ENCODE results near the genes F2RL1, S100Z and PDE8B.

DNA sequence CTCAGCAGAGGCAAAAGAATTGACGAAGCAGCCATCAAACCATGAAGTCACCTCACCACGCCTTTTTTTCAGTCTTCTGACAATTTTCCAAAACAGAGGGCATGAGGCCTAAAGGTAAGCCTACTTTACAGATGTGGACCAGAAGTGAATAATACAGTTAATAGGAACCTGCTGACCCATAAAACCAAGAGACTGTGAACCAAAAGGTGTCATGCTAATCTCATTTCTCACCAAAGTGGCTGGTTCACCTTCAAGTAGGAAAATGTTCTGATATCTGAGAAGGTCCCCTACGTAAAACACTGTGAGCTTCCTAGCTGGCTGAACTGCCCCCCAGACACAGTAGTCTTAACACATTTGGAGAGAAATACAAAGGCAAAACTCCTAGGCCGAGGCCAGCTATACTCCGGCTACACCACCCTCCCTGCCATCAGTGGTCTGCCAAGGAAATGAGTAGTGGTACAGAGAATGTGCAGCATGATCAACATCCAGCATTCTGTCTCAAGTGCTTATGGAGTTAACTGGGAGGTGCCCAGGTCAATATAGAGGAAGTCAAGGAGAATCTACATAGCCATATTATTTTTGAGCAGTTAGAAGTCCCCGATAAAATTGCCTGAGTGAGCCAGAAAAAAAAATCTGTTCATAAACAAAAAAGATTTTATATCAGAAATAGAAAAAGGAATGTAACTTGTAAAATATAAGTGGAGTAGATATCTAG is 19.4 kb upstream of the F2RL2 start:
- PRO-cap, 2 experiments = no peak in any of the 2 experiments

DNA sequence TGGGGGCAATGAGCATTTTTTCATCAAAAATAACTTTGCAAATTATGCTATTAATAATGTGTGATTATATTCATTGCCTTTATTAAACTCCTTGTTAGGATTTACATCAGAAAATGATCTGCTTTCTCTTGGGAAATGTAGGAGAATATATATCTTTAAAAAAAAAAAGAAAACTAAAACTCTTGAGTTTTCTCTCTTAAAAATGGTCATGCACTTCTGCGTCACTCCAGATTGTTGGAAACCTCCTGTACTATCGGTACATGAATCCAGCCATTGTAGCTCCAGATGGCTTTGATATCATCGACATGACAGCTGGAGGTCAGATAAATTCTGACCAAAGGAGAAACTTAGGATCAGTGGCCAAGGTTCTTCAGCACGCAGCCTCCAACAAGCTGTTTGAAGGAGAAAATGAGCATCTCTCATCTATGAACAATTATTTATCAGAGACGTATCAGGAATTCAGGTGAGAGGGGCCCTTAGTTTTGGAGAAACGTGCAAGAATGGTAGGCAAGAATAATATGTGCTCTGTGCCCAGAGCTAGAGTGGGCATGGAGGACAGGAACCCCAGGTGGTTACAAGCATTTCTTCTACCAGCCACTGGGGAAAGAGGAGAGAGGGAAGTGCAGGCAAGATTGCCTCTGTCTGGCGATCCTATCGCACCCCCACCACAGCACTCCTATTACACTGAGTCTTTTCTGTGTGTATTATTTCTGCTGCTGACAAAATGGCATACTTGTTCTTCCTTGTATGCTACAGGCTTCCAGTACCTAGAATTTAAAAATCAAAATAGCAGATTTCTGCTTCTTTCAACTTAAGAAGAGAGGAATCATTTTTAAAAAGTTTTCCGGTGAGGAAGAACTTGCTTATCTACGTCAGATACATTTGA is 41.4 kb upstream of the F2R start:
- PRO-cap, 2 experiments = no peak in any of the 2 experiments

DNA sequence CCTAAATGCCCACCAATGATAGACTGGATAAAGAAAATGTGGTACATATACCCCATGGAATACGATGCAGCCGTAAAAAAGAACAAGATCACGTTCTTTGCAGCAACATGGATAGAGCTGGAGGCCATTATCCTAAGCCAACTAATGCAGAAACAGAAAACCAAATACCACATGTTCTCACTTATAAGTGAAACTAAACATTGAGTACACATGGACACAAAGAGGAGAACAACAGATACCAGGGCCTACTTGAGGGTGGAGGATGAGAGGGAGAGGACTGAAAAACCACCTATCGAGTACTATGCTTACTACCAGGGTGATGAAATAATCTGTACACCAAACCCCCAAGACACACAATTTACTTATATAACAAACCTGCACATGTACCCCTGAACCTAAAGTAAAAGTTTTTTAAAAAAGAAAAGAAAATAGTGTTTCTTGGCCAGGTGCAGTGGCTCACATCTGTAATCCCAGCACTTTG is 25.6 kb downstream of the F2R start:
- PRO-cap, 2 experiments = no peak in any of the 2 experiments

DNA sequence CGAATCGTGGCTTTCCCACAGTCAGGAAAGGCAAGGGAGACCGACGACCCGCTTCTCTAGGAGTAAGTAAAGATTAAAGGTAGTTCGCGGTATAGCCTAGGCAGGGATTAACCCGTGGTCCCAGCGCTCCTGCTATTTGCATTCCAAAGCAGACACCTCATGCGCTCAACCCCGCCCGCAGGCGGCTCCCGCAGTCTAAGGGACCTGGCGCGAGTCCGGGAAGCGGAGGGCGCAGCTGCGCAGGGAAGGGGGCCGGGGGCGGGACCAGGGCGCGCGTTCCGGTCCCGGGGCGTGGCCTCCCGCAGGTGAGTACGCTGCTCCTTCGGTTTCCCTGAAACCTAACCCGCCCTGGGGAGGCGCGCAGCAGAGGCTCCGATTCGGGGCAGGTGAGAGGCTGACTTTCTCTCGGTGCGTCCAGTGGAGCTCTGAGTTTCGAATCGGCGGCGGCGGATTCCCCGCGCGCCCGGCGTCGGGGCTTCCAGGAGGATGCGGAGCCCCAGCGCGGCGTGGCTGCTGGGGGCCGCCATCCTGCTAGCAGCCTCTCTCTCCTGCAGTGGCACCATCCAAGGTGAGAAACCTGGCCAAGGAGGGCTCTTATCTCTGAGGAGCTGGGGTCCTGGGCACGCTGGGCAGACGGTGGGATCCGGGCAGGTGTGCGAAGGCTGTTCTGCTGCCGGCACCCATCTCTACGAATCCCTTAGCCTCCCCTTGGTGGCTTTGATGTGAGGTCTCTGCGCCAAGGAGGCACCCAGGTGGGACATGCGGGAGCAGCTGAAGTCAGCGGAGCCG is at the start of gene F2RL1:
F2RL1 (plus strand) TSS at position 334 of the 789 bp plus-strand sequence.
- PRO-cap, 2 experiments = peak in 2 of 2 experiments; most common plus-strand start position 375 of the sequence (in 1); most common minus-strand start position 197 of the sequence (in 1)

DNA sequence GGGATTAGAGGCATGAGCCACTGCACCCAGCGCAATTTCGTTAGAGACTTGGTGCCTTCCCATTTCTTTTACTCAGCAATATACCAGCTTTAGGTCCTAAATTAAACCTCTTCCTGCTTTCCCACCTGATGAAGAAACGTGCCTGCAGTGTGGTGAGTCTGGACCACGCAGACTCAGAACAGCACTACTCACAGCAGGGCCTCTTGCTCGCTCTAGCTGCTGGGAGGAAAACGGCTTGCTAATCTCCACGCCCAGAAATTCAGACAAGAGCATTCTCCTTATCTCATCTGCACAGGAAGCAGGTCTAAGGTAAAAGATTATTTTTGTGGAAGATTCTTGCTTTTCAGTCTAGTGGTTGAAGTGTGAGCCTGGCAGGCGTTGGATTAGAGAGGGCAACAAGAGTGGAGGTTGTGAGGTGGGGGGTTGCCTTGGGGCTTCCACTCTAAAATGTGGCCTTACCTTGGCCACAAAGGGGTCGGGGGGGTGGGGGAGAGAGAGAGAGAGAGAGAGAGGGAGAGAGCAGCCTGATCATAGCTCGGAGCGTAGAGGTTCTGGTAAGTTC is at the start of gene S100Z:
S100Z (plus strand) TSS at position 168 of the 562 bp plus-strand sequence.
- PRO-cap, 2 experiments = no peak in any of the 2 experiments

- PRO-cap, 2 experiments = no peak in any of the 2 experiments
These were observed 27.5 kb downstream of the ZBED3 start for GRCh38 chr5:77059590-77060006.

DNA sequence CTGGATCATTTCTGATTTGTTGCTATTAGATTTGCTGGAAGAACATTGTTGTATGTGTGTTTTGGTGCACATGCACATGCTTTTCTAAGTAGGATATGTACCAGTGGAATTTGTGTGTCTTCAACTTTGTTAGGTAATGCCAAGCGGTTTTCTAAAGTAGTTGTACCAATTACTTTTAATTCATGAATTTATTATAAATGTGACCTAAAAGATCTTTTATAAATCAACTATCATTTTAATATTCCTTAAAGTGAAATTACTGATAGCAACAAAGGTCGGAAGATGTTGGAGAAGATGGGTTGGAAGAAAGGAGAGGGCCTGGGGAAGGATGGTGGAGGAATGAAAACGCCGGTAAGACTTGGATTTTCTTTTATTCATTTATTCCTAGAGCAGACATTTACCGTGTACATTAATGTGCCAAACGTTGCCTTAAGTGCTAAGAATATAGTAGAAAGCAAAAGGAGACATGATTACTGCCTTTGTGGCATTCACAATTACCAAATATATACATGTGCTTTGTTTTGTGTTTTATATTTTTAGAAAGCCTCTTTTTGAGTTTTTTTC is 25.6 kb downstream of the ZBED3 start:
- PRO-cap, 2 experiments = no peak in any of the 2 experiments

DNA sequence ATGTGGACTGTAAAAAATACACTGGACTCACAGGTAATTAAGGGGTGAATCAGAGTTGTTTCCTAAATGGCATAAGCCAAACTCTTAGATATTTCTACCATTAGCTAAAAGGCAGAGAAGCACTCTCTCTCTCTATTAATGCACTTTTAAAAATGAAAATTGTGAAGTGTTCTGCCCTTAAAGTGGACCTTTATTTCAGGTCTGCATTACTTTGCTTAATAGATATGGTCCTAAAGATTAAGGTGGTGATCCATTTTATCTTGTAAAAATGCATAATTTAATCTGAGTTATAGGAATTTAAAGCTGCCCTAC is 1.2 kb downstream of the ZBED3 start:
- PRO-cap, 2 experiments = no peak in any of the 2 experiments

- PRO-cap, 2 experiments = no peak in any of the 2 experiments
These were observed at the start of gene PDE8B for GRCh38 chr5:77209949-77211157. Gene PDE8B (plus strand): TSS chr5:77210680.

GRCh38 chr5:77359000-77359199 is 133.2 kb downstream of the WDR41 start:
- PRO-cap, 2 experiments = no peak in any of the 2 experiments

DNA sequence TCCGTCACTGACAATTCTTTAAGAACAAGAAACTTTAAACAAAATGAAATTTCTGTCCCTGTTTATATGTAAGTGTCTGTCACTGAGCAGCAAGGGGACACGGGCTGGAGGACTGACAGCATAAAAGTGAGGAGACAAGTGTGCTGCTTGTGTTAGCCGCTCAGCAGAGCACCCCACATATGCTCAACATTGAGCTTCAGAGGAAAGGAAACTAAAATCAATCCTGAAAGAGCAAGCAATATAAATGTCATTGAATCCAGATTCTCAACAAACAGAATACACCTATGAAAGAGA is 115.2 kb downstream of the WDR41 start:
- PRO-cap, 2 experiments = no peak in any of the 2 experiments

DNA sequence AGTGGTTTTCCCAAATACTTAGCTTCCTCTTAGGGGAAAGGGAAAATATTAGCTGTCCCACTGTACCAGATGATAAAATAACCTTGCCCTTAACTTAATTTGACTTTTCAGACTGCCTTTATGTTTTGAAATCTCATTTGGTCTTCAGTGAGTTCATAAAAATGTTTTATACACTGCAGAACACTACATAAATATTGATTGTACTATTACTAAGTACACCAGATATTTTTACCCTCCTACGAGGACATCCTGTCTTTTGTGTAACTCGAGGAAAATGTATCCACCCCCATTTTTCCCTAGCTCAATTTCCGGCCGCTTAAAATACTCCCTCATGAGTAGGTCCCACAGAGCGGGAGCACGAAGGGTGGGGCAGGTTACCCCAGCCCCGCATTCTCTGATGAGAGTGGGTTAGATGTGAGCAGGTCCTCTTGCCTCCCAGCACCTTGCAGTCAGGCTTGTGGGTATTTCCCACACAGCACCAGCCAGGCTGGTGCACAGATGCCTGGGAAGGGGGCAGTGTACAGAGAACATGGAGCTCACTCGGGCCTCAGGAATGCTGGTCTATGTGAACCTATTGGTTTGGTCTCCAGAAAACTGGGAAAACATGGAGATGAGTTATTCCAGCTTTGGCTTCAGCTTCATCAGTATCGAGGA is 73.5 kb downstream of the WDR41 start:
- PRO-cap, 2 experiments = no peak in any of the 2 experiments

- PRO-cap, 2 experiments = peak in 1 of 2 experiments; most common plus-strand start chr5:77629326 (in 1)
These were observed 9.4 kb downstream of the OTP start for GRCh38 chr5:77629033-77629572.

DNA sequence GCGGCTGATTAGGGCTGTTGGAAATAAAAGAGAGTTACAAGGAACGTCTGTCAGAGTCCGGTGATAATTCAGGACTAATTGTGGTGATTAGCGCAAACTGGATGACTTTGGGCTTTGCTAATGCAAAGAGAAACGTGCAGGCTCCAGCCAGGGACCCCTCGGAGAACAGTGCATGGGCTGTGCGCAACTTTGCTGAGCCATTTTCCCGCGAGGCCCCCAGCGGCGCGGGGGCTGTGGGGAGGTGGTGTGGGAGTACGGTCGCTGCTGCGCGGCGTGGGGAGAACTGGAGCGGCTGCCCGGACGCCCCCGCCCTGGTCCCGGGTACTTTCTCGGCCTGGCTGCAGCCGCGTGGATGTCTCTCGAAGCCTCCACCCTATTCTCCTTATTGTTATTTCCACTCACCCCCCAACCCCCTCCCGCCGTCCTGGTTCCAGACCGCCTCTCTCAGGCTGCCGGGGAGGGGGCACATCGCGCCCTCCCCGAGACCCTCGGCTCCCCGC is 68.4 kb upstream of the TBCA start:
- PRO-cap, 2 experiments = no peak in any of the 2 experiments

DNA sequence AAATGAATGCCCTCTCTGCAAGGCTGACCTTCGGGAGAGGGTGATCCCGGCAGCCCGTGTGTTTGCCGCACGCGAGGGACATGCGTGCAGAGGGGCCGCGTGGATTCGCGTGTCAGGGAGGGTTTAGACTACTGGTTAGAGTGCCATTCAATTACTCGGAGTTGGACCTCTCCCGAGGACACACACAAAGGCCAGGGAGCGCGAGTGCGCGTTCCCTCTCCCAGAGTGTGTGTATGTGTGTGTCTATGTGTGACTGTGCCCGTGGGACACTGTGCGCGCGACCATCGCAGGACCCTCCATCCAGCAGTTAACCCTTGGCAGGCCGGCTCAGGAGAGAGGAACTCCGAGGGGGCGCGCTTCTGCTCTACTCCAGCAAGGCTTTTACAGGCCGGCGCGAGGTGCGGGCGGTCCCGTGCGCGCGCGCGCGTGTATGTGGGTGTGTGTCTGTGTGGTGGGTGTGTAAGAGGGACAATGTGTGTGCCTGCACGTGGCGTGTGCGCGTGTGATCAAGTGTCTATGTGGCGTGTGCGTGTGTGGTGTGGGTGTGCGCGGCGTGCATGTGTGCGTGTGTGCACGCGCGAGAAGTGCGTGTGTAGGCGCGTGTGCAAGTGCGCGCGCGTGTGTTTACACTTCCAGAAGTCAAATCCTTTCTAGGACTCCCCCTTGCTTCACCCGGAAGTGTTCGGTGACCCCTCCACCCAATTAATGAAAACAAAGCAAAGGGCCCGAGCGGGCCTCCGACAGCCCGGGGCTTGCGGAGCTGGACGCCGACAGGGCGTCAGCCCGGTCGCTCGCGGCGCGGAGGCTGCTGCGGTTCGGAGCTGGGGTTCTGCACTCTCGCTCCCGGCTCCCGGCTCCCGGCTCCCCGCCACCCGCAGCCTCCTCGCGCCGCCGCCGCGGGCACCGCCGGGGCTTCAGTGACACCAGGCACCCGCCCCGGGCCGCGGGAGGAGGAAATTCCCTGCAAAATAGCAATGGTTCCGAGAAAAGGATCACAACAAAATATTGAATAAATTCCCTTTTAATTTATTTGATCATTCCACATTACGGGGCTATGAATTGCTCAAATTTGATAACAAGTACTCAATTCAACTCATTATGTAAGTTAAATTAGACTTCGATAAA is 75.4 kb upstream of the TBCA start:
- PRO-cap, 2 experiments = no peak in any of the 2 experiments

- PRO-cap, 2 experiments = no peak in any of the 2 experiments
These were observed 8.2 kb downstream of the AP3B1 start for GRCh38 chr5:78286178-78286771.

GRCh38 chr5:78387664-78388244 is 27.3 kb downstream of the SCAMP1 start:
- PRO-cap, 2 experiments = no peak in any of the 2 experiments

DNA sequence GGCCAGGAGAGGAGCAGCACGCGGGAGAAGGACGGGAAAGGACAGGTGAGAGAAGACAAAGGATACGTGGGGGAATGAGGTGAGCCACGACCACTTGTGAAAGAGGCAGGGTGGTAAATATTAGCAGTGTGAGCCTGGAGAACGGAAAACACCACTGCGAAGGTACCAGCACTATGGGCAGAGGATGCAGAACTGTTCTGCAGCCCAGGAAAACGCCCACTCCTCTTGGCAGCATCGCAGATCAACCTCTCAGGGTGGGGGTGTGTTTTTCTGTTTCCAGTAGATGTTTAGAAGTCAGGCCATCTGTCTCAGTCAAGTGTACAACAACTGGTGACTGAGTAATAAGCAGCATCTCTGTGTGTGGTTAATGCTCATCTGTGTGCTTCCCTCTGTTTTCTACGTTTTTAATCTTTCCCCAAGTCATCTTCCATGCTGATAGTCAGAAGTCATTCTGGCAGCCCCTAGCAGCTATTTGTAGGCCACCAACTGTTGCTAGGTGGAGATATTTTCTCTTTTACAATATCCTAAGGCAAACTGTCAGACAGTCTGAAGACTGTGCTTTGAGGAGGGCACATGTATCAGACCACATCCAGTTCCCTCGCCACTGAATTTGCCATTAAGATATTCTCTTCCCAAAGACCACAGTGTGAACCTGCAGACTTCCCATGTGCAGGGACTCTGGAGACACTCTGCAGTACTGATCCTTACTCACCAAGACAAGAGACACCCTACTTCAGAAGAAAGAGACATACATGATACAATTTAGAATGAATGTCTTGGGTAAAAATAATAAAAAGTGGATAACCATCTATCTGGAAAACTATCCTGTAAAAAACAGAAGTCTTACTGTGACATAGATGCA is 137.8 kb downstream of the SCAMP1 start:
- PRO-cap, 2 experiments = no peak in any of the 2 experiments

DNA sequence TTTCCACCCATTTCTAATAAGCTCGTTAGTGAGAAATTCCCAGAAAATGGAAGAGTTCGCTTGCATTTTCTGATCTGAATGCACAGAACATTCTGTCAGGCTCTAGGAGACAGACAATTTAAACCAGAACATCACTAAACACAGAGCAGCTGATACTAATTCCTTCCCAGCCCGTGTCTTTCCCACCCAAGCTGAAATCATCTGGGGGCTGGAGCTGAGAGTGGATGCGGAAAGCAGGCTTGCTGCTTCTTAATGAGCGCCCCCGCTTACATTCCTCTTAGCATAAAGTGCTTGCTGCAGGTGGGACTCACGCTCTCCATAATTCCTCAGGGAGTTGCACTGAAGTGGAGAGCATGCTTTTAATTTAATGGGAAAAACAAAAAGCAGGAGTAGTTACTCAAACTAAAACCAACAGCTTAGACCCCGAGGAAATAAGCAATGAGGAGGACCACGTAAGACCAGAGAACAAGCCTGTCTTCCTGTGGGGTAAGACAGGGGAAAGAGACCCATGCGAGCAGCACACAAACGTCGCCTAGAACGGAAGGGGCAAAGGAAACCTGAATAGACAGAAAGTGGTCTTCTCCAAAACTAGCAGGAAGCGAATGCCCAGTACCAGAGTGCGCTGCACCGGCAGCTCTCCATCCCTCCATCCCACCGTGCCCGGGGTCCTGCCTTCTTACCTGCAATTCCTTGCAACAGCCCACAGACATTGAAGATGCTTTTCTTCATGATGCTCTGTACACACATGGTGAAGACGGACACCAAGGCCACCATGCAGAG is 139.3 kb downstream of the LHFPL2 start:
- PRO-cap, 2 experiments = no peak in any of the 2 experiments

DNA sequence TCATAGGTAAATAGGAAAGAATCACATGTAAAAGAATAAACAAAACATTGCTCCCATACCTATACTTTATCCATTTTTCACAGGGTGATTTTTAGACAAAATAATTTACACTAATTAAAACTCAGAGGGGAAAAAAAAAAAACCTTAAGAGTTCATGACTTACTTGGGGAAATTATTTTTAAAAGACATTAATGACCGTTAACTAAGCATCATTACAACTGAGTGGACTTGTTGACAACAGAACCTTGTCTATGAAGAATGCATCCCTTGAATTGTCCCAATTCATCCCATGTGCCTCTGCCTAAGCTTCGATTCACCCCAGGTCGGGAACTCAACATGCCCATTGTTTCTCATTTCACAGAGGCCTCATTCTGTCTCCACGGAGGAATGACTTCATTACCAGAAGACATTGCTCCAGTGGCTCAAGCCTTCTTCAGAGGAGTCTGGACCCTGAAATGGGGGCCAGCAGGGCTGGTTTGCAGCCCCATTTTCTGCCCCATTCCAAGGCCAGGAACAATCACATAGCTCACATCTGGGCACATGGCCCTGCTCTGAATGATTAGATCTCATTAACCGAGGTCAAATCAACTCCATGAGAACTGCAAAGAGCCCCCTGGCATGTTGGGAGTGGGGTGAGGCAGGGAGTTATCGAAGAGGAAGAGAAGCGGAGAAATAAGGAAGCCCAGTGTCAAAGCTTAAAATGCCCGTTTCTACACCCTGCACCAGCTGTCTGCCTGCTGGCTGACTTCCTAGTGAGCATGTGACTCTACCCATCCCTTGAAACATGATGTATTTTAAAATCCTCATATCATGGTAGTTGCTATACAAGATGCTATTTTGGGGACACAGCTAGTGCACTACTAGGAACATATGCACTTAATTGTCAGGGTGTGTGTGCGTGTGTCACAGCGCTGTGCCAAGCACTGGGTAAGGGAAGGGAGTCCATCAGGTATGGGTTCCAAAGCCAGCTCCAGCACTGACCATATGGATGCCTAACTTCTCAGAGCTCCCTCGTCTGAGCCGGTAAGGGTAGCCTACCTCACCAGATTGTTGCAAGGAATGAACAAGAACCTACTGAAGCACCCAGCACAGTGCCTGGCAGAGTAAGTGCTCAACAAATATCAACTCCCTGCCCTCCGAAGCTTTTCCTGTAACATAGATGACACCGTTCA is 137.2 kb downstream of the LHFPL2 start:
- PRO-cap, 2 experiments = no peak in any of the 2 experiments

Data from Colon Carcinoma Metastatic in the Lung (tissue), 2 donors.